Right lobe of liver (tissue), 4 donors: ENCODE measurements around a stretch of chr6.

- PRO-cap, 4 experiments: peak in 4 of 4 experiments; most common plus-strand start chr6:167761507 (in 4); most common minus-strand start chr6:167761501 (in 1)
- RAMPAGE, long total RNA, 2 experiments: no peak in any of the 2 experiments
These were observed 65.5 kb upstream of the AFDN start for GRCh38 chr6:167761165-167761748.

GRCh38 chr6:167764648-167765081 is 62.0 kb upstream of the AFDN start:
- PRO-cap, 4 experiments: peak in 4 of 4 experiments; most common plus-strand start chr6:167764977 (in 4); most common minus-strand start chr6:167764912 (in 2)
- RAMPAGE, long total RNA, 2 experiments: no peak in any of the 2 experiments

DNA sequence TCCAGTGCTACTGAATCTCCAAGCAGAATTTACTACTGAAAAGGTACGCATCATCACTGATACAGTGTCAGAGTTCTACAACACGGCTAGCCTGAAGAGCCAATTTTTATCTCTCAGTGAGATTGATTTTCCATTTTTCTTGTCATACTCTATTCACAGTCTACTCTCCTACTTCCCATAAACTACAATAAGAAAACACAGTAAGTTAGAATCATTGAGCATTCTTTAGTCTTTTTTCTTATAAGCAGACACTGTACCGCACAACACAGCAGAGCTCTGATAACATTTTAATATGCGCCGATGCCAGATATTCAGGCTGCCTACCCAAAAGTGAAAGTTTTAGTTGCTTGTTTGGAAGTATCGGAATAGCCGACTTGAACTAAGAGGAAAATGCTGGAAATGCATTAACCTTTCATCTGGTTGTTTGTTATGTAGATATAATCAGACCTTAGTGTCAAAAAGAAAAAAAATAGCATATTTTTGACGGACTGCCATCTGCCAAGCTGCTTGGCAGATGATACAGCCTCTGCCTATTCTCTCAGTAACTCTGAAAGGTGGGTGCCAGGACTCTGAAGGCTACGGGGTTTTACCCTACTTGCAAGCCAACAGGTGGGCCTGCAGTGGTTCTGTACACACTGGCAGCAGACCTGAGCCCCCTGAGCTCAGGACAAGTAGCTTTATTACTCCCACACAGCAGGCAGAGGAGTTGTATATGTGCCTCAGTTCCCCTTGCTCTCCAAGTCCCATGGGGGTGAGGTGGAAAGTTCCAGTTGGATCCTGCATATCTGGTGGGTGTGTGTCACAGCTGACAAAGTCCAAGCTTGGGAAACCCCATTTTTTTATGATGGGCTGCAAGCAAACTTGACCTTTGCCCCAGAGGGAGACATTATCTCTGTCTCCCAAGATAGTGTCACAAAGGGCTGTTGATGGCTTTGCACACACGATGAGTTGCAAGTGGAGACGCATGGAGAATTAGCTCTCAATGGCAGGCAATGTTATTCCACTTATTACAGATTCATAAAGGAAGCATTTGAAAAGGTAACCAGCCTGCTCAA is 20.7 kb upstream of the AFDN start:
- PRO-cap, 4 experiments: peak in 3 of 4 experiments; most common plus-strand start position 67 of the sequence (in 1); most common minus-strand start position 549 of the sequence (in 2)
- RAMPAGE, long total RNA, 2 experiments: no peak in any of the 2 experiments

DNA sequence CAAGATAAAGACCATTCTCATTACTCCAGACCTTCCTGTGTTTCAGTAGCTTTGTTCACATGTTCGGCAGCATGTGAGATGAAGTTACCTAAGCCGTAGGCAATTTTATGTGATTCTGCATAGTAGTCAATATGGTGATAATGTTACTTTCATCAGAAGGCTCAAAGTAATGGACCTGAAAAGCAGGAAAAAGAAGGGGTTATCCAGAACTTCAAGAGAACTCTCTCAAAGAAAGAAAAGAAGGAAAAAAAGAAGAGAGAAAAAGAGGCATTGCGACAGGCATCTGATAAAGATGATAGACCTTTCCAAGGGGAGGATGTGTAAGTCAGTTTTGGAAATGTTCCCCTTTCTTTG is 45.3 kb downstream of the AFDN start:
- PRO-cap, 4 experiments: no peak in any of the 4 experiments
- RAMPAGE, long total RNA, 2 experiments: no peak in any of the 2 experiments

DNA sequence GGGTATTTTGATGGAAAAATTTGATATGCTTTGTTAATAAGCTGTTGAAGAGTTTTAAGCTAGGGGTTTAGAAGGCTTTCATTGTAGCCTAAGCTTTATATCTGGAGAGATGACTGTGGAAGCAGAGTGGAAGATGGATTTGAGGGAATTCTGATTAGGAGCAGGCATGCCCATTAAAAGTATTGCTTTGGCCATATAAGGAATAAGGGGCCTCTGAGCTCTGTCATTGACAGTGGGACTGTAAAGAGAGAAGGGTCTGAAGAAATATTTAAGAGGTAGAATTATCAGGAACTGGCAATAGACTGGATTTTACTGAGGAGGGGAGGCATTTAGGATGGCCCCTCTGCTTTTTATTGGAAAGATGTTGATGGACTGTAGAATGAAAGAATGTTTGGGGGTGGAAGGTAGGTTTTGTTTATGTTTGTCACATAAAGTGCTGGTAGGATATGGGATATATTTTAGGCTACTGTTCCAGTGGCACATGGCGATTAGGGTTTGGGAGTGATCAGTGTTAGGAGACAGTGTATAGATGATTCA is 50.2 kb downstream of the AFDN start:
- PRO-cap, 4 experiments: no peak in any of the 4 experiments
- RAMPAGE, long total RNA, 2 experiments: no peak in any of the 2 experiments

DNA sequence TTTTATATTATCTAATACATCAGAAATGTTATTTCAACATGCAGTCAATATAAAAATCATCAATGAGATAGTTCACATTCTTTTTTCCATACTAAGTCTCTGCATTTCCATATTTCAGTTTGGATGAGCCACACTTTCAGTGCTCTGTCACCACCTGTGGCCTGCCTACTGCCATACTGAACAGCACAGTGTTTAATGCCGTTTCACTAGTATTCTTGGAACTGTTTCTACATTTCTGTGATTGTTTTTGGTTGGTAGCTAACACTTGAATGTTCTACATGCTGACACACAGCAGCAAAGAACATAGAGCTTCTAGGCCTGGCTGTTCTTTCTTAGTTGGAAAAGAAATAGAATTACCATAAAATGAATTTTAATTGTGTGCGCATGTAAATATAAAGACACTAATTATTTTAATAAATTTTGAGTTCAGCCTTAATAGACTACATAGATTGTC is 61.4 kb upstream of the KIF25 start:
- PRO-cap, 4 experiments: no peak in any of the 4 experiments
- RAMPAGE, long total RNA, 2 experiments: no peak in any of the 2 experiments

DNA sequence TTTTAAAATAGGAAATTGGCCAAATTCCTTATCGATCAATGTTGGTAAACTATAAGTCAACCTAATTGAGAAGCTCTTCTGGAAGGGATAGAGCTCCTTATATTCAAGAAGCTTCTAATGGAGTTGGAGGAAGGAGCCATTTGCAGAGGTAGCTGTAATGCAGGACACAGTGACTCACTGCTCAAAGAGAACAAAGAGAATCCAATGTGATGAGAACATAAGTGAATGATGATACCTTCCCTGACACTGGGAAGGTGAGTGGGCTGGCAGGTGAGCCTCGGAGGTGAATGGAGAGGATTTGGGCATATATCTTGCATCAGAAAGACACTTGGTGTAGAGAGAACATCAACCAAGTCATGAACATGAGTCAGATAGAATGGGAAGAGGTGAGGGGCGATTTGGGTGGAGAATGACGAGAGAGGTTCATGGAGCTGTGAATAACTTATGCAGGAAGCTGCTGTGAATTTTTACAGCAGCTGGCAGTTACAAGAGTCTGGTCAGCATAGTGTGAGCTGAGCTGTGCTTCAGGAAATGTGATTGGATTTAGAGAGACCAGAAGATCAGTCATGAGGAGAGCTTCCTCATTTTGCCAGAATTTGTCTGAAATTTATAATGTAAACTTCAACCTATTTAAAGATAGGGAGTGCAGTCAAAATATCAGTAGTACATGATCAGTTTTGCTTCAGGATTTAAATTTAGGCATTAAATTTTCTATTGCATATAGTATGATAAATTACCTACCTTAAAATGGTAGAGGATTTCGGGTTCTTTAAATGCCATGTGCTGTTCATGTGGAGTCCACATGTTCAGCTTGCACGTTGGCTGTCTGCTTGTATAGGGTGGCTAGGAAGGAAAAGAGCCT is 59.4 kb upstream of the KIF25 start:
- PRO-cap, 4 experiments: no peak in any of the 4 experiments
- RAMPAGE, long total RNA, 2 experiments: no peak in any of the 2 experiments

DNA sequence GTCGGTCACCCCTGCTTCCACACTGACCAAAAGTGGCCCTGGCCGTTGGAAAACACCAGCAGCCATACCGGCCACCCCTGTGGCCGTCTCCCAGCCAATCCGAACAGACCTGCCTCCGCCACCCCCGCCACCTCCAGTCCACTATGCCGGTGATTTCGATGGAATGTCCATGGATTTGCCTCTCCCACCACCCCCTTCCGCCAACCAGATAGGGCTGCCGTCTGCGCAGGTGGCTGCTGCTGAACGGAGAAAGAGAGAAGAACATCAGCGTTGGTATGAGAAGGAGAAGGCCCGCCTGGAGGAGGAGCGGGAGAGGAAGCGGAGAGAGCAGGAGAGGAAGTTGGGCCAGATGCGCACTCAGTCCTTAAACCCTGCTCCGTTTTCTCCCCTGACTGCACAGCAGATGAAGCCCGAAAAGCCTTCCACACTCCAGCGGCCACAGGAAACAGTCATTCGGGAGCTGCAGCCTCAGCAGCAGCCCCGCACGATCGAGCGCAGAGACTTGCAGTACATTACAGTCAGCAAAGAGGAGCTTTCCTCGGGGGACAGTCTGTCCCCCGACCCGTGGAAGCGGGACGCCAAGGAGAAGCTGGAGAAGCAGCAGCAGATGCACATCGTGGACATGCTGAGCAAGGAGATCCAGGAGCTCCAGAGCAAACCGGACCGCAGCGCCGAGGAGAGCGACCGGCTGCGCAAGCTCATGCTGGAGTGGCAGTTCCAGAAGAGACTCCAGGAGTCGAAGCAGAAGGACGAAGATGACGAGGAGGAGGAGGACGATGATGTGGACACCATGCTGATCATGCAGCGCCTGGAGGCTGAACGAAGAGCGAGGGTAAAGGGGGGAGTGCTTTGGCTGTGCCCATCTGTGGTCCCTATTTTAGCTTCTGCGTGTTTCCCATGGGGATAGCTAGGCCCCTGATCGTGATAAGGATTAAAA is 45.8 kb upstream of the KIF25 start:
- PRO-cap, 4 experiments: peak in 1 of 4 experiments; most common plus-strand start position 142 of the sequence (in 1)
- RAMPAGE, long total RNA, 2 experiments: start-site peak on the plus strand in 1 of 2 experiments, centred at positions 138 to 539 of the sequence, 17 to 136 reads per replicate

DNA sequence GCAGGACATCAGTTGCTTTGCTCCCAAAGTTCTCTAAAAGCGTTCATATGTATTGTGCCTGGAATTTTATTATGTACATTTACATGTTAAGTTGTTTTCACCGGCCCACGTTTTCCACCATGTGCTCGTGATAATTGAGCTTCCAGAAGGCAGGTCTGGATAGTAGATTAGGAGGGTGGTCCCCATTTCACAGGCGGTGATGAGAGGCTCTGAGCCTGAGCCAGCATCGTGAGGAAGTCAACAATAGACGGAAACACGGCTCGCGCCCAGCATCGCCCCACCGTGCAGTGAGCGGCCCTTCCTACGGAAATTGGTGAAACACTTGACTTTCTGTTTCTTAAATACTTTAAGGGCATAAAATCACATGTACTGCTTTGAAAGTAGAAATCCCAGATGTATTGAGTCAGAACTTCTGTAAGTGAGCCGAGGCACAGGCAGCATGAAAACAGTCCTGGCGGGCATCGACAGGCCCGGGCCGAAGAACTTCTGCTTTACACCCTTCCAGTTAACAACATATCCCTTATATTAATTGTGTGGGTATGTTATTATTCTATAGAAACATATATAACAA is 4.3 kb upstream of the KIF25 start:
- PRO-cap, 4 experiments: peak in 2 of 4 experiments; most common plus-strand start position 406 of the sequence (in 2)
- RAMPAGE, long total RNA, 2 experiments: no peak in any of the 2 experiments

- PRO-cap, 4 experiments: peak in 1 of 4 experiments; most common plus-strand start chr6:168037562 (in 1); most common minus-strand start chr6:168037407 (in 1)
- RAMPAGE, long total RNA, 2 experiments: no peak in any of the 2 experiments
These were observed 39.8 kb downstream of the KIF25 start for GRCh38 chr6:168037089-168037808.

GRCh38 chr6:168081422-168081739 is 2.4 kb upstream of the FRMD1 start:
- PRO-cap, 4 experiments: no peak in any of the 4 experiments
- RAMPAGE, long total RNA, 2 experiments: no peak in any of the 2 experiments

- PRO-cap, 4 experiments: no peak in any of the 4 experiments
- RAMPAGE, long total RNA, 2 experiments: no peak in any of the 2 experiments
These were observed 23.4 kb upstream of the FRMD1 start for GRCh38 chr6:168102311-168102939.

GRCh38 chr6:168264462-168265308 is 54.9 kb downstream of the DACT2 start:
- PRO-cap, 4 experiments: peak in 4 of 4 experiments; most common plus-strand start chr6:168264795 (in 2); most common minus-strand start chr6:168265024 (in 3)
- RAMPAGE, long total RNA, 2 experiments: no peak in any of the 2 experiments

GRCh38 chr6:168441619-168442604 is 928 bp downstream of the SMOC2 start:
- PRO-cap, 4 experiments: peak in 1 of 4 experiments; most common minus-strand start chr6:168442206 (in 1)
- RAMPAGE, long total RNA, 2 experiments: no peak in any of the 2 experiments

- PRO-cap, 4 experiments: no peak in any of the 4 experiments
- RAMPAGE, long total RNA, 2 experiments: no peak in any of the 2 experiments
These were observed 101.3 kb downstream of the SMOC2 start for GRCh38 chr6:168542075-168542838.

DNA sequence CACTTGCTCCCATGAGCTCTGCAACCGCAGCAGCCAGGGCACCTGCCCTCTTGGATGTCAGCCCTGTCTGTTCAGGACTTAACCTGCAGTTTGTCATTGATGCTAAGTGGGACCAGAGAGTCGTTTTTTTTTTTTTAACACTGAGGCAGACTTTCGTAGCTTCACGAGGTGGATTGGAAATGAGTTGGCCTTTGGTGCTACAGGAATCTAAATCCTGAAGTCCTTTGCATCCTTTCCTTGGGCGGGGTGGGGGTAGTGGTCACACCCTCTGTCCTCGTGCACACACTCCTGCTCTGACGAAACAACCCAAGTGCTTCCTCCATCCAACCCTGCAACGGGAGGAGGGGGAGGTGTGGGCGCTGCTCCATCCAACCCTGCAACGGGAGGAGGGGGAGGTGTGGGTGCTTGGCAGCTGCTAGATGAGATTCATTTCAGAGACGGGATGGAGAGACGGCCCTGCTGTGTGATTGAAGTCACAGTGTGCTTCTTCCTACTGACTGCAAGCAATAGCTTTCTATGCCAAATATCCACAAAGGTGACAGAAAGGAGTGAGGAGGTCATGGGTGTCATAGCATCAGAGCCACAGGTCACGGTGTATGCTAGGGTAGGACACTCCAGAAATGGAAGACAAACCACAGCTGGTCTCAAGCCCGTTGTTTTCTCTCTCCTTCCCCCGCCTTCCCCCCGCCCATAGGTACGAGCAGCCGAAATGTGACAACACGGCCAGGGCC is 166.6 kb downstream of the SMOC2 start:
- PRO-cap, 4 experiments: no peak in any of the 4 experiments
- RAMPAGE, long total RNA, 2 experiments: no peak in any of the 2 experiments

GRCh38 chr6:168638659-168639187 is 197.7 kb downstream of the SMOC2 start:
- PRO-cap, 4 experiments: no peak in any of the 4 experiments
- RAMPAGE, long total RNA, 2 experiments: no peak in any of the 2 experiments

GRCh38 chr6:168938182-168938441 is 315.5 kb downstream of the THBS2 start:
- PRO-cap, 4 experiments: no peak in any of the 4 experiments
- RAMPAGE, long total RNA, 2 experiments: no peak in any of the 2 experiments

DNA sequence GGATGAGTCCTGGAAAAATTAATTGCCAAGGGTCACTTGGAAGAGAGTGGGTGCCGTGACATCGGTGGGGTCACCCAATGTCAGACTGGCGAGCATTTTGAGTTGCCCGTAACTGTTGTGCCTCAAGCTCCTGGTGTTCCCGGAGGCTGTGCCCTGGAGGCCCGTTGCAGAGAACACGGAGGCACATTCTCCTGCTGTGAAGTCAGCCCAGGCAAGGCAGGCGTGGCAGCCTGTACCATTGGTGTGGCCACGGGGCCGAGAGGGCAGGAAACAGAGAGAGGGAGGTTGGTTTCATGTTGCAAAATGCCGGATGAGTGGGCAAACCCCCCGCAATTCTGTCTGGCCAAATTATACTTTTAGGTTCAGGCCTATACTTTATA is 81.2 kb downstream of the THBS2 start:
- PRO-cap, 4 experiments: no peak in any of the 4 experiments
- RAMPAGE, long total RNA, 2 experiments: no peak in any of the 2 experiments

DNA sequence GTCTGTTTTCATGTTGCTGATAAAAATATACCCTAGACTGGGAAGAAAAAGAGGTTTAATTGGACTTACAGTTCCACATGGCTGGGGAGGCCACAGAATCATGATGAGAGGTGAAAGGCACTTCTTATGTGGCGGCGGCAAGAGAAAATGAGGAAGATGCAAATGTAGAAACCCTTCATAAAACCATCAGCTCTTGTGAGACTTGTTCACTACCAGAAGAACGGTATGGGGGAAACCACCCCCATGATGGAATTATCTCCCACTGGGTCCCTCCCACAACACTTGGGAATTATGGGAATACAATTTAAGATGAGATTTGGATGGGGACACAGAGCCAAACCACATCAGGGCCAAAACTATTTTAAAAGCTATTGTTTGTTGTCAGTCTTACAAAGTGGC is 71.0 kb downstream of the THBS2 start:
- PRO-cap, 4 experiments: no peak in any of the 4 experiments
- RAMPAGE, long total RNA, 2 experiments: no peak in any of the 2 experiments